ENCODE results near the gene ENO2.

GRCh38 chr12:6533194-6533663, 1.1 kb upstream of the GAPDH start:
- PRO-cap = bidirectional peak, plus-strand start at chr12:6533578, minus-strand start at chr12:6533524

DNA sequence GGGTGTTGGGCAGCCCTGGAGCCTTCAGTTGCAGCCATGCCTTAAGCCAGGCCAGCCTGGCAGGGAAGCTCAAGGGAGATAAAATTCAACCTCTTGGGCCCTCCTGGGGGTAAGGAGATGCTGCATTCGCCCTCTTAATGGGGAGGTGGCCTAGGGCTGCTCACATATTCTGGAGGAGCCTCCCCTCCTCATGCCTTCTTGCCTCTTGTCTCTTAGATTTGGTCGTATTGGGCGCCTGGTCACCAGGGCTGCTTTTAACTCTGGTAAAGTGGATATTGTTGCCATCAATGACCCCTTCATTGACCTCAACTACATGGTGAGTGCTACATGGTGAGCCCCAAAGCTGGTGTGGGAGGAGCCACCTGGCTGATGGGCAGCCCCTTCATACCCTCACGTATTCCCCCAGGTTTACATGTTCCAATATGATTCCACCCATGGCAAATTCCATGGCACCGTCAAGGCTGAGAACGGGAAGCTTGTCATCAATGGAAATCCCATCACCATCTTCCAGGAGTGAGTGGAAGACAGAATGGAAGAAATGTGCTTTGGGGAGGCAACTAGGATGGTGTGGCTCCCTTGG, 2.1 kb downstream of the GAPDH start:
- PRO-cap = no peak

DNA sequence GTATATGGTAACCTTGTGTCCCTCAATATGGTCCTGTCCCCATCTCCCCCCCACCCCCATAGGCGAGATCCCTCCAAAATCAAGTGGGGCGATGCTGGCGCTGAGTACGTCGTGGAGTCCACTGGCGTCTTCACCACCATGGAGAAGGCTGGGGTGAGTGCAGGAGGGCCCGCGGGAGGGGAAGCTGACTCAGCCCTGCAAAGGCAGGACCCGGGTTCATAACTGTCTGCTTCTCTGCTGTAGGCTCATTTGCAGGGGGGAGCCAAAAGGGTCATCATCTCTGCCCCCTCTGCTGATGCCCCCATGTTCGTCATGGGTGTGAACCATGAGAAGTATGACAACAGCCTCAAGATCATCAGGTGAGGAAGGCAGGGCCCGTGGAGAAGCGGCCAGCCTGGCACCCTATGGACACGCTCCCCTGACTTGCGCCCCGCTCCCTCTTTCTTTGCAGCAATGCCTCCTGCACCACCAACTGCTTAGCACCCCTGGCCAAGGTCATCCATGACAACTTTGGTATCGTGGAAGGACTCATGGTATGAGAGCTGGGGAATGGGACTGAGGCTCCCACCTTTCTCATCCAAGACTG, 2.6 kb downstream of the GAPDH start:
- PRO-cap = no peak

- PRO-cap = no peak
Measured at GRCh38 chr12:6574265-6574947, 6.3 kb upstream of the NOP2 start.

GRCh38 chr12:6577367-6578315, 9.6 kb upstream of the NOP2 start:
- PRO-cap = no peak

DNA sequence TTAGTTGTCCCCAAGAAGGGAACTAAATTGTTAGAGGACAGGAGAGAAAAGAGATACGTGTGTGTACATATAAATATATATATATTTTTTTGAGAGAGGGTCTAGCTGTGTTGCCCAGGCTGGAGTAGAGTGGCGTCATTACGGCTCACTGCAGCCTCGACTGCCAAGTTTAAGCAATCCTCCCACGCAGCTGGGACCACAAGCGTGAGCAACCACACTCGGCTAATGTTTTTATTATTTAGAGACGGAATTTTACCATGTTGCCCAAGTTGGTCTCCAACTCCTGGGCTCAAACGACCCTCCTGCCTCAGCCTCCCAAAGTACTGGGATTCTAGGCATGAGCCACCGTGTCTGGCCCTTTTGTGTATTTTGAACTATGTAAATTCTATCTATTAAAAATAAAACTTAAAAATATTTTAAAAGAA, 16.2 kb upstream of the NOP2 start:
- PRO-cap = no peak

DNA sequence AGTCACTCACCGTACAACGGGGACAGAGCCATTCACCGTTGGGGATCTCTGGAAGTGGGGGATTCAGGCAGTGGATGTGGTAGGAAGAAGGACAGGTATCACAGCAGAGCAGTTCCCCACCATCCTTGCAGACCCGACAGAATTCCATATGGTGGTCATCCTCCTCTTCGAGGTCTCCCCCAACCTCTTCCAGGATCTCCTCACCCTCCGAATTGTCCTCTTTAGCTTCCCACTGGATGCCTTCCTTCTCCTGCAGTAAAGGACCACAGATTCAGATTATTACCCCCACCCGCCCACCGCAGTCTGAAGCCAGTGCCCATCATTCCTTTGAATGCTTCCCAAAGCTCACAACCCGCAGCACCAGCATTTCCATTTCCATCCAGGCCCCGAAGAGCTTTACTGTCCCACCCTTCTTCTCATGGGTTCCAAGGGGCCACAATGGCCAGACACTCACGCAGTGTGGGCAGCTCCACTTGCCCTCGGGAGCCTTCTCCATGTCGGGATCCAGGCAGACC, 7.4 kb downstream of the CHD4 start:
- PRO-cap = no peak

DNA sequence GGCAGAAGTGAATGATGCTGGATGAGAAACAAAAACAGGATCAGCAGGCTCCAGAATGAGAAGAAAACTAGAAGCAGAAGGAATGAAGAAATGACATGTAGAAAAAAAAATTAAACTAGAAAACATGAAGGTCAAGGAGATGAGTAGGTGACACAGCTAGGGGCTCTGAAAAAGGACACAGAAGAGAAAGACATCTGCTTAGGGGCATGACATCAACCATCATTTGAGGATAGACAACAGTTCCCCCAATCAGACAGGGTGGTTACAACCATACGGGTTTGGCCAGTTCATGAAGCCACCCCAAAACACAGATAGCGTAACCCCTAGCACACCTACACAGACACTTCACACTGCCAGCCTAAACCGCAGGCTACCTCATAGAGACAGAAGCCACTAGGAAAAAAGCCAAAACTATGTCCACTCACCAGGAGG, 2.0 kb downstream of the CHD4 start:
- PRO-cap = no peak

GRCh38 chr12:6699664-6700603, 681 bp downstream of the PIANP start:
- PRO-cap = unidirectional peak, plus-strand start at chr12:6700146

DNA sequence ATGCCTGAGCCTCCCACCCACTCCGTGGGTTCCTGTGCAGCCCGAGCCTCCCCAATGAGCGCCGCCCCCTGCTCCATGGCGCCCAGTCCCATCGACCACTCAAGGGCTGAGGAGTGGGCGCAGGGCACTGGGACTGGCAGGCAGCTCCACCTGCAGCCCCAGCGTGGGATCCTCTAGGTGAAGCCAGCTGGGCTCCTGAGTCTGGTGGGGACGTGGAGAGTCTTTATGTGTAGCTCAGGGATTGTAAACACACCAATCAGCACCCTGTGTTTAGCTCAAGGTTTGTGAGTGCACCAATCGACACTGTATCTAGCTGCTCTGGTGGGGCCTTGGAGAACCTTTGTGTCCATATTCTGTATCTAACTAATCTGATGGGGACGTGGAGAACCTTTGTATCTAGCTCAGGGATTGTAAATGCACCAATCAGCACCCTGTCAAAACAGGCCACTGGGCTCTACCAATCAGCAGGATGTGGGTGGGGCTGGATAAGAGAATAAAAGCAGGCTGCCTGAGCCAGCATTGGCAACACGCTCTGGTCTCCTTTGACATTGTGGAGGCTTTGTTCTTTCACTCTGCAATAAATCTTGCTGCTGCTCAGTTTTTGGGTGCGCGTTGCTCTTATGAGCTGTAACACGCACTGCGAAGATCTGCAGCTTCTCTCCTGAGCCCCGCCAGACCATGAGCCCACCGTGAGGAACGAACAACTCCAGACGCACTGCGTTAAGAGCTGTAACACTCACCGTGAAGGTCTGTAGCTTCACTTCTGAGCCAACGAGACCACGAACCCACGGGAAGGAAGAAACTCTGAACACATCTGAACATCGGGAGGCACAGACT, 8.2 kb upstream of the PIANP start:
- PRO-cap = no peak

- PRO-cap = no peak
Measured at GRCh38 chr12:6724430-6725092, 715 bp downstream of the COPS7A start.

DNA sequence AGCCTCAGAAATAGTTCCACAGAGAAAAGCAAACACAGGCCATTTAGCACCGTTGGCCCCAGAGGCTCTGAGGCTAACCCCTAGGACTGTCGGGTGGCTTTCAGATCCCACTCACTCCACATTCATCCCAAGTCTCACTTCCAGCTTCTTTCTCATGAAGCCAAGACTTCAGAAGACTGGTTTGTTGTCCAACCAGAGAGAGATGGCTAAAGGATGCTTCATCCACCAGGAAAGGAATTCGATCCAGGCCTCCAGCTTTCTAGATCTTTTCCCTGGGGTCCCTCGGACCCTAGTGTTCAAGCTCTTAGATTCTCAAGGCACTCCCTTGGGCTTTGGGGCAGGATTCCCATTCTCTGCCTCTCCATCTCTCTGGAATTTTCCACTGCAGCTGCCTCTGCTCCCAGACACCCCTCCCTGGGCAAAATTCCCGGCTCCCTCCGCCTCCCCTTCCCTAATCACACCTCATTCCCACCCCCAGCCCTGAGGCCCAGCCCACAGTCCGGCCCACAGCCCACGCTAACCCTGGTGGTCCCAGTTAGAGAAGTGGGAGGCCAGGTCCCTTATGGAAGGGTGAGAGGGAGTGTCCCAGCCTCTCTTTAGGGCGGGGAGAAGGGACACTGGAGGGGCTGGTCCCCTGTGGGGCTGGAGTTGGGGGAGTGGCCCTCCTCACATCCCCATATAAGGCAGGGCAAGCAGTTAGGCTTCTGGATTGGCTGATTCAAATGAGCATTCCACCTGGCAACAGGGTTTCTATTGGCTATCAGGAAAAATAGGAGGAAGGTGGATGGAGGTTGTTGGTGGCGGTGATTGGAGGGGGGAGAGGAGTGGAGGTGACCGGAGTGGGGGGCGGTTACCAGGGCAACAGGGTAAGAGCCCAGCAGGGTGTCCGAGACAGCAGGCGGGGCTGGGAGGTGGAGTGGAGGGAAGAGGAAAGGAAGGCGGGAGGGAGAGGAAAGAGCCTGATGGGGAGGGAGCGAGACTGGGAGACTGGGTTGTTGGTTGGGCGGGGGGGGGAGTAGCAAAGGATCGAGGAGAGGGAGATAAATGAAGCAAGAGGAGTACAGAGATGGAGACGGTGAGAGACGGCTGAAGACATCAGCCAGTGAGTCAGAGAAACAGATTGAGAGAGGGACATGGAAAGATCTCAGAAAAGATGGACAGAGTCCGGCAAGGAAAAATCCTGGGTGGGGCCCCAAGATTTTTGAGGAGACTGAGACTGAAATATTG, 2.1 kb upstream of the PTMS start:
- PRO-cap = bidirectional peak, plus-strand start at position 538 of the sequence, minus-strand start at position 416 of the sequence; bidirectional peak, plus-strand start at position 897 of the sequence, minus-strand start at position 598 of the sequence

DNA sequence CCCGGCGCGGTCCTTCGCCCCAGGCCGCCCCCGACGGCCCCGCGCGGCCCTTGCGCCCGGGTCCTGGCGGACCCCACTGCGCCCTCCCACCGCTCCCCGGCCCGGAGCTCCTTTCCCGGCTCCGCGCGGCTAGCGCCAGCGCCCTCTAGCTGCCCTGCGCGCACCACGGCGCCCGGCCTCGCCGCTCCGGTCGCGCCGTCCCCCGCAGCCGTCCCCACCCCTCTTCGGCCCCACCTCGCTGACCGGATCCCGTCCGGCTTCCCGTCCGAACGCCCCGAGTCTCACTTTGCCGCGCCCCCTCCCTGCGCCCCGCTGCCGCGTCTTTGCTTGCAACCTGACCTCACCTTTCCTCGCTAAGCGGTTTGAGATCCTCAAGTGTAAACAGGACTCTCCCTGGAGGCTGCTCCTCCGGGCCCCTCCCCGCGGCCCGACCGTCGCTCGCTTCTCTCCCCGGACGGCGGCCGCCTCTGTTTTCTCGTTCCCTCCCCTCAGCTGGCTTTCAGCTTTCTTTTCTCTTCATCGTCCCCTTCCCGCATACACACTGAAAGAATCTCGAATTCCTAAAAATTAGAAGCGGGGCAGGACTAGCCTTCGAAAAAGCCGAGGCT, 738 bp downstream of the PTMS start:
- PRO-cap = bidirectional peak, plus-strand start at position 227 of the sequence, minus-strand start at position 122 of the sequence

DNA sequence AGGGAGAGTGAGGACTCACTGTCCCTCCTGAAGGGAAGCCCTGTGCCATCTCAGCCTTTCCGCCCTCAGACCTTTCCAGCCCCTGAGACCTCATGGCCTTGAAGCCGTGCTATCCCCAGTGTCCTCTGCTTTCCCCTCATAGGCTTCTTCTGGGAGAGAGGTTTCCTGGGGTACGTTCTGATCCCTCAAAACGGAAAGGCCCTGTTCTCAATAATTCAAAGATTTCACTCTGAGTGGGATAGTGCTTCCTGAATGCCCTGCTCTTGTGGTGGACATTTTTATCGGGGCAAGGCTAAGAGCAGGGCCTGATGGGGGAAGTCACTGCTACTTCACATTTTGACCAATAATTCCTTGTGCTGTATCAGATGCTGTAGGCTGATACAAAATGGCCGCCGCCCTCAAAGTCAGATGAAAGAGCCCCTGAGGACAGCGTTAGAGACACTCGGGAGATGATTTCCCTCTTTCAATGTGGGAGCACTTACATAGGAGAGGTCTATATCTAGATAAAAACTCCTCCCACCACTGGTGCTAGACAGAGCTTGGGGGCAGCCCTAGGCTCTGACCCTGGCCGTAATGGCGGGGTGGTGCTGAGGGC, 1.4 kb downstream of the CD4 start:
- PRO-cap = no peak

- PRO-cap = no peak
Measured at GRCh38 chr12:6850535-6851190, 423 bp downstream of the CDCA3 start.

DNA sequence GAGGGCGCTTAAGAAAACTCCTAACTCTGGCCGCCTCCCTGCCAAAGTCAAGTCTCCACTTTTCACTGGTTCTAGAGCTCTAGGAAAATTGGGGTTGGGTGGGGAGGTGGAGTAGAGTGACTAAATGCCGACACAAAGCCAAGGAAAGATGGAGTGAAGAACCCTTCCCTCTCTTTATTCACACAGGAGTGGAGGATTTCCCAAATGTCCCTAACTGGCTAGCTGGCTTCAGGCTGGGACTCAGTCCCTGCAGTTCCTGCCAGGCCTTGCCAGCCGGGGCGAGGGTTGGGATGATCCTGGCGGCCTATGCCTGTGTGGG, 686 bp upstream of the TPI1 start:
- PRO-cap = unidirectional peak, plus-strand start at position 141 of the sequence

GRCh38 chr12:6884496-6885117, 11.5 kb upstream of the SPSB2 start:
- PRO-cap = no peak

DNA sequence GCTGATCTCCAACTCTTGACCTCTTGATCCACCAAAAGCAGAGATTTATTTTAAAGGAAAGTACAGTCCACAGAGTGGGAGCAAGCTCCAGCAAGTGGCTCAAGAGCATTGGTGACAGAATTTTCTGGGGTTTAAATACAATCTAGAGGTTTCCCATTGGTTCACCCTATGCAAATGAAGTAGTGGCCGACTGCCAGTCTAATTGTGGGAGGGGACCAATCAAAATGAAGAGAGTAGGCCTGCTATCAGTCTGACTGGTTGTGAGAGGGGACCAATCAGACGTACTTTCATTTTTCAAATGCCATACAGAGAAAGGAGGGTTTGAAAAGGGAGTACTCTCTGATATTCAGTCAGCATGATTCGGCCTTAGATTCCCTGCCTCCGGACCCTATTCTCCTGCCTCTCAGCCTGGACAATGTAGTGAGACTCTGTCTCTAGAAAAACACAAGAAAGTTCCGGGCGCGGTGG, 3.8 kb upstream of the LRRC23 start:
- PRO-cap = no peak

DNA sequence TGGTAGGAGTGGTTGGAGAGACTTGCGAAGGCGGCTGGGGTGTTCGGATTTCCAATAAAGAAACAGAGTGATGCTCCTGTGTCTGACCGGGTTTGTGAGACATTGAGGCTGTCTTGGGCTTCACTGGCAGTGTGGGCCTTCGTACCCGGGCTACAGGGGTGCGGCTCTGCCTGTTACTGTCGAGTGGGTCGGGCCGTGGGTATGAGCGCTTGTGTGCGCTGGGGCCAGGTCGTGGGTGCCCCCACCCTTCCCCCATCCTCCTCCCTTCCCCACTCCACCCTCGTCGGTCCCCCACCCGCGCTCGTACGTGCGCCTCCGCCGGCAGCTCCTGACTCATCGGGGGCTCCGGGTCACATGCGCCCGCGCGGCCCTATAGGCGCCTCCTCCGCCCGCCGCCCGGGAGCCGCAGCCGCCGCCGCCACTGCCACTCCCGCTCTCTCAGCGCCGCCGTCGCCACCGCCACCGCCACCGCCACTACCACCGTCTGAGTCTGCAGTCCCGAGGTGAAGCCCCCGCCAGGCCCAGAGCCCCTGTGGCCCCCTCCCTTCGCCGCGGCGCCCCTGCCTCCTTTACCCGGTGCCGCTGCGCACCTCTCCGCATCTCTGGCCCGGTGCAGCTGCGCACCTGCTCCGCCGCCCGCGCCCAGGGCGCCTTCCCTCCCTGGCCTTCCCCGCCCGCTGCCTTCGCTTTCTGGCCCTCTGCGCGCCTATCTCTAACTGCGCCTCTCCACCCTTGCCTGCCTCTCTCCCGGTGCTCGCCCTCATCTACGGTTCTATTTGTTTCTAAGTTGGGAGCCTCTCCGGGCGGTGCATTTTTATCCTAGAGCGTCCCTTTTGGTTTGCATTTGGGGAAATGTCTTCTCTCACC, at the start of gene ENO2:
Gene ENO2, plus strand, starts transcription at position 424 of the 867 bp plus-strand sequence.
- PRO-cap = bidirectional peak, plus-strand start at position 441 of the sequence, minus-strand start at position 330 of the sequence

GRCh38 chr12:6926922-6927170, 913 bp upstream of the ATN1 start:
- PRO-cap = bidirectional peak, plus-strand start at chr12:6927087, minus-strand start at chr12:6927086